A375 (cell line): ENCODE results near the genes CBLN4 and AURKA.

GRCh38 chr20:53706346-53706715 is 112.7 kb upstream of the ZNF217 start:
- RAMPAGE, long total RNA, result no peak

DNA sequence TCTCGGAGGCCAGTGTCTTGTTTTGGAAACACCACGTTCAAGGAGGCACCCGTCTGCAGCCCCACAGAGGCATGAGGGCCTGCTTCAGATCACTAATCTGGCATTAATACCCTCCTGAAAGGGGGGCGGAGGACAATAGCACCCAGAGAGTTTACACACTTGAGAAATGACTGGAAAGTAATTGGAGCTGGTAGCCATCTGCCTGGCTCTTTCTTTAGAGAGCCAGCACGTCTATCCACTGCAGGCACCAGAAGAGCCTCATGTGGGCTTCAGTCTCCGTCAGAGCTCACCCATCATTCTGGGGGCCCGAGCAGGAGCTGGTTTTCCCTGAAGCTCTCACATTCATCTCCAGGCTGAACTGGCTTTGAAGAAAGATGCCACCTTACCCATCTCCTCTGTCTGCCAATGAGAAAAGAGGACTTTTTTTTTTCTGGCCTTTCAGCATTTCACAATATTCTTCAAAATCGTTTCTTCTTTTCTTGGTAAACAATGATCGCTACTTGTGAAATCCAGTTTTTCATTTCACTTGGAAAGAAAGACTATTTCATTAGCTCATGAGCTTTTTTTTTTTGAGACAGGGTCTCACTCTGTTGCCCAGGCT is 124.6 kb upstream of the ZNF217 start:
- RAMPAGE, long total RNA, result no peak

GRCh38 chr20:53735404-53736795 is 142.3 kb upstream of the ZNF217 start:
- RAMPAGE, long total RNA, result no peak

- RAMPAGE, long total RNA, result no peak
These were observed 193.1 kb upstream of the ZNF217 start for GRCh38 chr20:53786575-53787381.

DNA sequence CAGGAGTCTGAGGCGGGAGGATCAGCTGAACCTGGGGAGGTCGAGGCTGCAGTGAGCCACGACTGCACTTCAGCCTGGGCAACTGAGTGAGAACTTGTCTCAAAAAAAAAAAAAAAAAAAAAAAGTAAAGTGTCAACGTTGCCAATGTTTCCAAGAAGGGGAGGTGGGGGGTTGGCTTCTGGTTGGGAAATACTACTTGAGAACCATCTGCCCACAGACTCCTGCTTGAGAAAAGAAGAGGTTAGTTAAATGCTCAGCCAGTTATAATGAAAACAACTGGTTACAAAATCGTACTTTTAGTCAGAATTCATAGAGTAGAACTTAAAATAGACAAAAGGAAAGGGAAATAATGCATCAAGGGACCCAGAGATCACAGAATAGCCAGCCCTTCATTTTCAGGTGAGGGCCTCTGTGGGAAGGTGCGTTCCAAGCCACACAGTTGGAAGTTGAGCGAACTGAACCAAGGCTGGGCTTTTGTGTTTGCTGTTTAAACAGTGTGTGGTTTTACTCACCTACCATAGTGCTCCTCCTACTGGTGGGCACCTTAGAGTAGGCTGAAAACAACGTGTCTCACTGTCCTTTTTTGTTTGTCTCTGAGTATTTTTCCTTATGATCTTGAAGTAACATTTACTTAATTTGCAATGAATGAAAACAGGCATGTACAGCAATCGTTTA is 200.8 kb downstream of the BCAS1 start:
- RAMPAGE, long total RNA, result no peak

- RAMPAGE, long total RNA, result no peak
These were observed 153.1 kb downstream of the BCAS1 start for GRCh38 chr20:53916906-53918155.

DNA sequence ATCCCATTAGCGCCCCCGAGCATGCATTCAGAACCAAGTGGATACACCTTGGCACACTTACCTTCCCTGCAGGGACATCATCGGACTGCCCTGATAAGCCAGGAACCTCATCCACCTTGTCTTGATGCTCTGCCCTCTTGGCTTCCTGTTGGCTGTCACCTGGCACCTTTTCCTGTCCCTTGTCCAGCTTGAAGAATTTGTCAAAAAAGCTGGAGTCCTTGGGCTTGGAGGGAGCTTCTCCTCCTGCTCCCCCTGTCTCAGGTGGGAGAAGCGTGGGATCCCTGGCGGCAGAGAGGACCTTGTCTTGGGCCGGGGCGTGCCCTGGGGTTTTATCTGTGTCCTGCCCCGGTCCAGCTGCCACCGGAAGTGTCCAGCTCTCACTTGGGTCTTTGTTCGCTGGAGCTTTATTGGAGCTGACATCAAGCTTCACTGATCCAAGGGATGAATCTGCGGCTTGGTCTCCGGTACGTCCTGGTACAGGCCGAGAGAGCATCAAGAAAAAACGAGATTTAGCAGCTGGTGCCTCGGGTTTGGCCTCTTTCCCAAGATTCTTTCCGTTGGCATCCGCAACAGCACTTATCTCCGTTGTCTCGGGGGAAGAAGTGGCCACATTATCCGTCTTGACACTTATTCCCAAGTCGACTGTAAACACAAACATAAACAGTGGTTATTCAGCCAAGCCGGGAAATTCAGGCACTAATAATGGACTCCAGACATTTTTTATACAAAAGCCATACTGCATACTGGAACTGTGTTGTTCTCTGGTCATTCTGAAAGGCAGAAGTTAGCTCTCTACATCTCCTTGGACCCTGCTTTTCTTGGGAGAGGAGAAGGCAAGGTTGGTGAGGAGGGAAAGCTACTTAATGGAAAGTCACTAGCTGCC is 41.8 kb downstream of the BCAS1 start:
- RAMPAGE, long total RNA, result no peak

DNA sequence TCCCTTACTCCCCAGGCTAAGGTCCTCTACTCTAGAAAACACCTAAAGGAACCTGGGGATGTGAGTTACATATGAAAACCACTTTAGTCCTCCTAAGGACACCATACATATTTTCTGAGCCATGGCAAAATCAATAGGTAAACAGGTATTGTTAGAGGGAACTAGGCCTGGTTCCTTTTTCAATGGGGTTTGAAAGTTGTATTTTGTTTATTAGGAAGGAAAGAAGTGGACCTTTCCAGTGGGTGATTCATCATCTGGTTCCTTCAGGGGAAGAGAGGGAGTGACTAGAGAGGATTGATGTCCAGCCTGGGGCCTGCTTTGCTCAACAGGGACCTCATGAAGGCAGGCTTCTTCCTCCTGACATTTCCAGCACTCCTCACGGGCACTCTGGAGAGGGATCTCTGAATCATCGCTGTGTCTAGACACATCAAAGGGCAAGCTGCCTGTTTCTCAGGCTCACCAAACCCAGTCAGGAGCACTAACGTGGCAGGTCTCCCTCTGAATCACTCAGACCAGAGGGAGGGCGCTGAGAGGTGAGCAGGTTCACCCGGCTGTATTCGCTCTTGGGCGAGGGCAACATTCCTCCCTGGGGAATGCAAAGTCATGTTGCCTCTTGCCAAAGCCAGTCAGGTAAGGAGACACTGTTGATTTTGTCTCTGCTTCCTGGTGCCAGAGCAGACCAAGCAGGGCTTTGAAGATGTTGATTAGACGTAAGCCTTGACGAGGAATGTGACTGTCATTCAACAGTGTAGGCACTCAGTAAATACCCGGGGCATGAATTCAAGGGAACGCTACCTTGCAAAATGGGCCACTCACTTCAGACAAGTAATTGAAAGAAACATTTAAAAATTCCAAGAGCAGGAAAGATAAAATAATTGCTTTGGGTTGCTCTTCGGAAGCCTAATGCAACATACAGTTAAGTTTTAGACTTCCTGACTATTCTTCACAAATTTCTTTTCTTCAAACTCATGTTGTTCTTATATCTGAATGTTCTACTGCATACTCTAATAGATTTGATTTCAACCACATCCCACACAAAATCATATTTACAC is 50.2 kb downstream of the CYP24A1 start:
- RAMPAGE, long total RNA, result no peak

DNA sequence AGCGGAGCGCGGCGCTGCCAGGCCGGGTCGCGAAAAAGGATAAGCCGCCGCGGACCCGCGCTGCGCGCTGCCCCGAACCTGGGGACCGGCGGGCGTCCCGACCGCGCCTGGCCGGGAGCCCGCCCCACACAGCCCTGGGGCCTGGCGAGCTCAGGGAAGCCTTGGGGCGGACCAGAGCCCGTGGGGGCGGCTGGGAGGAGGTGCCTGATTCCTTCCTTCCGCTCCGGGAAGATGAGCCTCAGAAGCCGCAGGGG is at the start of gene CBLN4:
Gene CBLN4 (minus strand): TSS at position 173 of the 254 bp plus-strand sequence.
- RAMPAGE, long total RNA, result no peak

DNA sequence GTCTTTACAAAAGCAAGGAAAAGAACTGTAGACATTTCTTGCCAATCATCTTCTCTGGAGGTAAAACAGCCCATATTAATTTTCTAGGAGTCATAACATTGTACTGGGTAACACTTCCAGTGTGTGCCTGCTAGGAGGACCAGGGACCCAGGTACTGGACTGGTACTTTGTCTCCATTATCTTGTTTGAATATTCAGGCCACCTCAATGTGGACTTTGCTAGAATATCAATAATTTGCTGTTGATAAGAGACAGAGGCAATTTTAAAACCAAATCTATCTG is 89.7 kb upstream of the MC3R start:
- RAMPAGE, long total RNA, result no peak

DNA sequence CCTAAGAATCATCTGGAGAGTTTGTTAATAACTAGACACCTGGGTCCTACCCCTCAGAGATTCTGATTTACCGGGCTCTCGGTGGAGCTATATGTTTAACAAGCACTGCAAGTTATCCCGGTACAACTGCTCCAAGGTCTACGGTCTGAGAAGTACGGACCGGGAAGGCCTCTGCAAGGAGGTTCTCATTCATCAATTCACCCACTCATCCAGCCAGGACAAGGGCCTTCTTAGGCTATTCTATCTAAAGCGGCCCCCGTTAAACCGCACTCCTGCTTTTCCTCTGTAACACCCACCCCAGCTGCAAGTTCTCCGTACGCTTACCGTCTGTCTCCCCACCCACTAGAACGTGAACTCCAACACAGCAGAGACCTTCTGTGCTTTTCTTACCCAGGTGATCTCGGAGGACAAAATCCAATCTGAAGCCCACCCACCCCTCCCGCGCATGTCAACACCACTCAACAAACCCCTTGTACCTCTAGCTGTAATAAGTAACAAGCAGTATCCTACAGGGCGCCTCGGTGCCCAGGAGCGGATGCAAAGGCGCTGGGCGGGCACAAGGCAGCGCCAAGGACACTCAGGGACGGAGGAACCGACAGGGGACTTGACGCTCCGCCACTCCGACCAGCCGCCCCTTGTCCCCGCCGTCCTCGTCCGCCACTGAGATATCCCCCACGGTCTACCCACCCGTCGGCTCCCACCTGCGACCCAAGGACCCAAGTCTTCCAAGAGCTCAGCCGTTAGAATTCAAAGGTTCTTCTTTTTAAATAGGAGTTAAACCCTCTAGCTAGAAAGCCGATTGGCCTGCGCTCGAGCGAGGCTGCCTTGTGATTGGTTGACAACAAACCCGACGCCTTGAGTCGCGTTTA is at the start of gene AURKA:
Gene AURKA (minus strand): TSS at position 749 of the 869 bp plus-strand sequence.
- RAMPAGE, long total RNA, result no peak

DNA sequence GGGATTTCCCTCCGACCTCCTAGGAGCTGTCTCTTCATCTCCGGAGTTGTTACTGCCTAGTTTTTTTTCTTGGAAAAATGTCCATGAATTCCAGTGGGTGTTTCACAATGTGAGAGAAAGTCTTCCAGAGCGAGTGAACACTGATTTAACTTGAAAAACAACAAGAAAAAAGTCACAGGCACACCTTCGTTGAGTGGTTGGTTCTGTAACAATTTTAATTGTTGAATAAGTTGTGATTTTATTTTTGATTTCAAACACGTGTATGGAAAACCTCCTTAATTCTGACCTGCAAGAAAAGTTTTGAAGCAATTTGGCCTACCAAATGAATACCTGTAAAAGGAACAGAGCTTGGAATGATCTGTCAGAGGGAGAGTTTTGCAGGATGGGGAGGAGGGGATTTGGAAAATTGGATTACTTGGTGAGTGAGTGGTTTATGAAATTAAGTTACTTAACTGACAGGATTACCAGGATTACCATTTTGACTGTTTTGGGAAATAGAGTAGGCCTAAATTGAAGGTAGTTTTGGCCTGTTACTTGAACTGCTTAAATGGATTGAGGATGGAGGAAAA is 3.0 kb downstream of the TFAP2C start:
- RAMPAGE, long total RNA, result no peak

- RAMPAGE, long total RNA, result no peak
These were observed 93.0 kb downstream of the TFAP2C start for GRCh38 chr20:56721868-56722659.

GRCh38 chr20:57243691-57244563 is 22.5 kb downstream of the BMP7 start:
- RAMPAGE, long total RNA, result no peak

GRCh38 chr20:57250447-57251334 is 15.8 kb downstream of the BMP7 start:
- RAMPAGE, long total RNA, result no peak

DNA sequence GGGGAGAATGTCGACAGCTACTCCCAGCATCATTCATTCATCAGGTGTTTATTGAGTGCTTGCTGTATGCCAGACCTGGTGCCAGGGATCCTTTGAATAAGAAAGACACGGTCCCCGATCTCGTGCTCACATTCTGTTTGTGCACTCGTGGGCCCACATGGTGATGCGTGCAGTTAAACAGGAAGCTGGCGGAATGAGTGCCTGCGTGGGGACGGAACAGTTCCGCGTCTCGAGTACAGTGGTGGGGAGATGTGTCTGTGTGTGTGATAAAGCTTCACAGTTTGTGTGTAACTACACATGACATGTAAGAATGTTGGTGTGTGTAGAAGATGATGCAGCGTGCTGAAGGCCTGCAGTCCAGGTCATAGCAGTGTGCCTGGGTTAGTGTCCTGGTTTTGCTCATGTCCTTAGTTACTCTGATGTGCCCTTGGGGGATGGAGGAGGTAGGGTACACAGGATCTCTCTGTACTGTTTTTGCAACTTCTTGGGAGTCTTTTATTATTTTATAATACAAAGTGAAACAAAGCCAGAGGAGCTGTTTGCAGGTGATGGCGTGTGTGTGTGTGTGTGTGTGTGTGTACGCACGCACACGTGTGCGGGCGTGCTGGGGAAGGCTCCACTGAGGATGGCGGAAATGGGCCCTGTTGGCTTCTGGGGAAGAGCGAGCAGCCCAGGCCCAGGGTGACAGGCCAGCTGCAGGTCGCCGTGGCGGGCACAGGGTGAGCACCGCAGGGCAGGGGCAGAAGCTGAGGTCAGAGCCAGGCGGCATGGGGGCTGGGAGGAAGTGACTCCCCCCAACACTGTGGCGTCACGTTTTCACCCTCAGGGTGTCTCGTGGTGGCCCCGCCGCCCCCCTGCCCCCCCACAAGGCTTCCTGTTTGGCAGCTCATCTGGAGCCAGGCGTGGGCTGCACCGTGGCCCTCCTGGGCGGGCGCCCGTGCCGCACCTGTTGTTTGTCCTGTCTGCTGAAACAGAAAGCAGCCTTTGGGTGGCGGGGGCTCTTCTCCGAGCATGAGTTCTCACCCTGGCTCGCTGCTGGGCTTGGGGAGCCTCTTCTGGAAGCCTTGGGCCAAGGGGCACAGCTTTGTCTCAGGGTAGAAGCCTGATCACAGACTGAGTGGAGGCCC is 6.9 kb downstream of the RBM38 start:
- RAMPAGE, long total RNA, result no peak

GRCh38 chr20:57399307-57400177 is 8.3 kb downstream of the RBM38 start:
- RAMPAGE, long total RNA, result no peak

DNA sequence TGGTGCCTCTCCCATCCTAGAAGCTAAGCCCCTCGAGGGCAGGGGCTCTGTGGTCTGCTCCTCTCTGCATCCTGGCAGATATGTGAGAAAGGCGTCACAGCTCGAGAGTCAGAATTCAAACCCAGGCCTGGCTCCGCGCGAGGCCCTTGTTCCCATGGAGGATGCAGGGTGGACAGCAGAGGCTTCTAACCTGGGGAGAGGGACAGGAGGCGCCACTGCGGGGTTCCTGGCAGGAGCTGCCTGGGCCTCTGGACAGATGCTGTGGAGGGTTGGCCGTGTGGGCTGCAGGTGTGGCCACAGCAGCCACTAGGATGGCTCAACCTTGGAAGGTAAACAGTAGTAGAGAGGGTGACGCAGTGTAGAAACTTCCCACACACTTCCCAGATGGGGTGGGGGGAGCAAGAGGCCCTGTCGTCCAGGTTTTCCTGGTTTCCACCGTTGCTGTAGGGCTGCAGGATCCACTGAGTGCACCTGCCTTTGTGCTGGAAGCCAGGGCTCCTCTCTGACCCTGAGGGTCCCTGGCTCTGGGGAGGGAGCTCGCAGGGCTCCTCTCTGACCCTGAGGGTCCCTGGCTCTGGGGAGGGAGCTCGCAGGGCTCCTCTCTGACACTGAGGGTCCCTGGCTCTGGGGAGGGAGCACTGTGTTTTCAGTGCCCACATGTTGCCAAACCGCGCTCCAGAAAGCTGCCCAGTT is 14.2 kb downstream of the RBM38 start:
- RAMPAGE, long total RNA, result no peak

DNA sequence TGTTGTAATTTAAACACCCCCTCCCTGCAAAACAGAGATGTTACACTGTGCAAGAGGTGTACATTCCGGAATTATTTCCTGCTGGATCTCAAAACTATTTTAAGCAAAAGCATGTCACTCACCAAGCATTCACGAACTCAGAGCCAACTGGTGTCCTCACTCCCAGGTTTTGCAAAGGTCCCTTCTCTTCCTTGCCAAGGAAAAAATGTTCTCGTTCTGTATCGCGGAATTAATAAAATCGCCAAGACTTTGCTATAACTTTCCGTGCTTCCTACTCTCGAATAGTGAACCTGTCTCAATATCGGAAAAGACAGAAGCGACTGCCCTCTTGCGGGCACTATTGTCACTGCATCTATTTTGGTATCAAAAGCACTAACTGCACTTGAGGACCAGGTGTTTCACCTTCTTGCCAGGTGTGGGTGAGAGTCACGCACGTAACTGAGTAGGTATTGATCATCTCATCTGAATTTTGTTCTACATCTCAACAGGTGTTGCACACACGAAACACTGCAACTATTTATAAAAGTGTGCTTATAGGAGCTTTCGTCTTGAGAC is 29.8 kb downstream of the CTCFL start:
- RAMPAGE, long total RNA, result no peak

GRCh38 chr20:57536622-57537708 is 12.0 kb upstream of the CTCFL start:
- RAMPAGE, long total RNA, result no peak